Cardiac ventricle fibroblast (primary cell): ENCODE measurements around a stretch of chr18.

DNA sequence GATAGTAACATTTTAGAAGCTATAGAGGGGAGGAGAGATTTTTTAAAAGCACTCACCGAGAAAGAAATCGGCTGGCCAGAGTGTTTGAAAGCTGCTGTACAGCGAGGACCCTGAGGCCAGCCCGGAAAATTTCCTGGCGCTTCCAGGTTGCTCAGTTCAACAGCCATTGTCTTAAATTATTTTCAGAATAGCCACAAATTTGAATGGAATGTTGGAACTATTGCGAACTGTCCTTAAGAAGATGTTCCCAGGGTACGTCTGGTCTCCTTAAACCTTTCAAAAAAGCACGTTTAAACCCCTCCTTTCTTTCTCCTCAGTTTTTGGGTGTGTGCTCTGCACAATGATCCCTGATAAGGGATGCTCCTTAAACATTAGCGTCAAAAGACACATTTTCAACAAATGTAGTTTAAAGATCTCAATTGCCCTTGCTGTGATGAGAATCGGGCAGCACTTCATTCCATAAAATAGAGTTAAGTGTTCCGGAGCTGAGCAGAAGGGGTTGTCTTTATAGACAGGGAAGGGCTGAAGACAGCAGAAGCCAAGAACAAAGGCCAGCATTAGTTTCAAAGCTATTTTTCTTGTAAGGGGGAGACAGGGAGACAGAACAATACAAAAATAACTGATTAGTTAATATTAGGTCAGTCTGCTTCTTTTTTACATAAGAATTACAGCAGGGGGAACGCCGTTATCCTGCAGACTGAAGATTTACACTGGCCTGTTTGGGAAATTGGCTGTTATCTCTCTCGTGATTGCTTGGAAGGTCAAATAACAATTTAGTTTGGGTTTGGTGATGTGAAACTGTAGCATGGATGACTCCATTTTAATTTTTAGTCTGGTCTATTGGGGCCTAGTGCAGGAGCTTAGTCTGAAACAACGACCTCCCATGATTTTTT, 14.6 kb upstream of the LPIN2 start:
- RAMPAGE, long total RNA = no peak

DNA sequence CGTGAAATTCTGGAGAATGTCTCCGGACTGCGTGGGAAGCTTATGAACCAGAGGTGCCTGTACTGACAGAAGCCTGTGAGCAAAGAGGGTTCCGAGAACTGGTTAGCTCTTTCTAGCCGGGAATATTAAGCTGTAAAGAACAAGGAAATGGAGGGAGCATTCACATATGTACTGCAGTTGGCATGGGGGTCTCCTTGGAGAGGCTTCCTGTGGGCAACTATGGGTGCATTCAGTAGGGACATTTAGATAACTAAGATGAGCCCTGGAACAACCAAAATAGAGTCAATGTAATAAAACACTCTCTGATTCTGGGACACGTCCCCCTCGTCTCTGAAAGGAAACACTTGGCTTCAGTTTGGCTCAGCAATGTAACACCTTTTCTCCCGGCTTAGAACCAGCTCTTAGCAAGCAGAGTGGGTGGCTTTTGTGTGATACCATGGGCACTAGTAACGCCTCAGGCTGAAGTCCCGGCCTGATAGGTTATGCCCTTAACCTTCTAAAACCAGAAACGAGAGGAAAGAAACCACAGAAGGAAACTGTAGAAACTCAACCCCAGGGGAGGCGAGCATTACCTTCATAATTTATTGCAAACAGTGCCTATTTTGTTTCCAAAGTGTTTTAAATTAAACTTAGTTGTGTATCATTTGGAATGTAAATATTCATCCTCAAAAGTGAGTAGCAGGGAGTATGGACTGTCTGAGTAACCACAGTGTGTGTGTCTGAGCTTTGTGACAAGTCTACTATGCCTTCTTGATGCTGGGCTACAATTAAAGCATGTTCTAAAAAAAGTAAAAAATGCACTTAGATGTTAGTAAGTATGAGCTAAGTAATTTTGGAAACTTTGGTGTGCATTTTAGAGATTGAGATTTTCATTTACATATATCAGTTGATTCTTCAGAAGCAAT, 48.9 kb upstream of the LPIN2 start:
- RAMPAGE, long total RNA = no peak

GRCh38 chr18:3089417-3090065, 76.6 kb upstream of the LPIN2 start:
- RAMPAGE, long total RNA = no peak

DNA sequence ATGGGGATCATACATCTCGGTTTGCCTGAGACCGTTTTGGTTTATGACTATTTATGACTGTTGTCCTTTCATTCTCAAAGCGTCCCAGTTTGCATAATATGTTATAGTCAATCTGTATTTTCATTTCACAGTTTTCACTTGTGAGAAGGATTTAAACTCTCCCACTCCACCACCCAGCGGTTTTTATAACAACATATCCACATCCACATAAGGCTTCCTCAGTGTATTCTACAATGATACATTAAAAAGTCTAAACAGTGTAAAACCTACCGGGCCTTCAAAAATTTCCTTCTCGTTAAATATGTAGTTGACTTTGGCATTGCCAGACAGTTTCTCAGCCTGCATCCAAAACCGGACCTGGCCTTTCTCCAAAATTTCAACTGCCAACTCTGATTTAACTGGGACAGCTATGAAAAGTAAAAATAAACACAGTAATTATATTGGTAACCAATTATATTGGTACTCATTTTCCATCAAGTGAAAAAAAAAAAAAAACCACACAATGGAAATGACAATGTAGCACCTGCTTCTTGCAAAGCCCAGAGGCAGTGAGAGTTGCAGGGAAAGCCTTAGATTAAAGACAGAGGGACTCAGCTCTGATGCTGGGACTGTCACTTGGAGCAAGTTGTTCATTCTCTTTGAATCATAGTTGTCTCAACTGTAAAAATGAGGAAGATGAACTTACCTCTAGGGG, 81.1 kb upstream of the LPIN2 start:
- RAMPAGE, long total RNA = no peak

DNA sequence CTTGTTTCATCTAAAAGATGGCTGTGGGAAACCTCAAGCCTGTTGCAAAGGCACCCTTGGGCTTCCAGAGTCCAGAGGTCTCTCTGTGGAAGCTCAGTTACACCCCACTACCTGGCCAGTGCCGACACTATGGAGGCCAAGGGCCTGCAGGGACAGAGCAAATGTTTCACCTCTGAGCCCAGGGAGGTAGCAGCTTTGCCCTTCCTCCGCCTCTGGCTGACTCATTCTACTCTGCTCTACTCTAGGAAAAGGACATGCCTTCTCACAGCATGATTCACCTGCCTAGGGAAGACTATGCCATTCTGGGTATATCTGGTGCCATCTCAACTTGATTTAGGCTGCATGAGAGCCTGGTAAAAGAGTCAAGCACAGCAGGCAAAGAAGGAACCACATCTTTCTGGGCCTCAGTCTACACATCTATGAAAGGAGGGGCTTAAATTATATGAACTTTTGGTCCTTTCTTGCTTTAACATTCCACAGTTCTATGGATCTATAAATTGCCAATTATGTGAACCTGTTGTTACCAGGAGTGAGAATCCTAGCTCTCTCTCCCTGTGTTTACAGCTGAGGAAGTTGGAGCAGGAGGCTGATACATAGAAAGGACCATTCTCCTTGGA, 12.1 kb downstream of the MYOM1 start:
- RAMPAGE, long total RNA = no peak

DNA sequence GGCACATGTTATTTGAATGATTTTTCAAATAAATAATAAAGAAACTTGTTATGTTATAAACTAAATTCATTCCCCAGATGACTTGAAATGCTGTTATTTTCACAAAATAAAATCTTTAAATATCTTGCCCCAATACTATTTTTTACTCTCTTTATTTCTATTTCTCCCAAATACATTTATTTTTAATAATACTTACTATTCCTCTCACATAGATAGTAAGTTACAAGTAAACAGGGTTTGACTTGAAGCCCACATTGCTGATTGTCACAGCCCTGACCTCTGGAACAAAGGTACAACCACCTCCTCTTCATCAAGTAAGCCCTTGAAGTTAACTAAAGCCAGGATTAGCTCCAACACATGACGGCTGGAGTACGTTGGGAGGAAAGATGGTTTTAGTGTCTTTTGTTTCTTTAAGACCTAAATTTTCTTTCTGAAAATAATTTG, 1.0 kb downstream of the MYOM1 start:
- RAMPAGE, long total RNA = no peak

- RAMPAGE, long total RNA = no peak
These were observed 7.3 kb downstream of the MYL12B start for GRCh38 chr18:3269080-3269692.

DNA sequence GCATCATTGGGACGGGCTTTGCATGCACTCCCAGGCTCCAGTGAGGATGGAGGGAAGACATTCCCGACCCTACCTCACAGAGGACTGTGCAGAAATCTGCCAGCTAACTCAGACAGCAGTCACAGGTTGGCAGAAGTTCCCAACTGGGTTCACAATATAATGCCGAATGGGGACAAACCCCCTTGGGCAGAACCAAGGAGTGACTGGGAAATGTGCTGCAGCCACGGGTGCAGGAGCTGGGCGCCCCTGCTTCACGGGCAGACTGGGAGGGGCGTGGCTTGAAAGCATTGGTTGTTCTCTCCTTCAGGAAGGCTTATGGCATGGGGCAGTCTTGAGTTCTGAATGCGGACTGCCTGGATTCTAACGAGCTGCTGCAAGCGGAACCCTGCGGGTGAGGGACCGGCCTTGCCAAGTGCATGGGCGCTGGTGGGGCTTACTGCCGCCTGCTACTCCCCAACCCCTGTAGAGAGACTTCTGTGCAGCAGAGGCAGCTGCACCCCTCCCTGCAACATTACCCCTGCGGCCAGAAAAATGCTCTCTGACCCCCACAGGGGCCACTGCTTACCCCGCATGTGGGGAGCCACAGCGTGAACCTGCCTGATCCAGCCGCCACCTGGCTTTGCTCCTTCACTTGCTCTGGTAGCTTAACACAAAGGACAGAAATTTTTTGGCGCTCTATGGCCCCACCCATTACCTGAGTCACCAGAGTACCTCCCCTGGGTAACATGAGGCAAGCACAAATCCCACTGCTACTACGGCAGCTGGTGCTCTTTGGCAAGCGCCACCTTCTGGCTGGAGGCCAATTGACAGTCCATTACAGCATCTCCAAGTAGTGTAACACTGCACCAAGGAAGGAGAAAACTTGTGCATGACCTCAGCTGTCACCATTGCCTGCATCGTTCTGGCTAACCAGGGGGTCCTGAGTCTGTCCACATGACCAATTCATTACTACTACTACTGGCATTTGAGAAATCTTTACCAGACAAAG, 35.2 kb downstream of the MYL12B start:
- RAMPAGE, long total RNA = no peak

- RAMPAGE, long total RNA = no peak
These were observed 65.3 kb upstream of the TGIF1 start for GRCh38 chr18:3384544-3385251.

DNA sequence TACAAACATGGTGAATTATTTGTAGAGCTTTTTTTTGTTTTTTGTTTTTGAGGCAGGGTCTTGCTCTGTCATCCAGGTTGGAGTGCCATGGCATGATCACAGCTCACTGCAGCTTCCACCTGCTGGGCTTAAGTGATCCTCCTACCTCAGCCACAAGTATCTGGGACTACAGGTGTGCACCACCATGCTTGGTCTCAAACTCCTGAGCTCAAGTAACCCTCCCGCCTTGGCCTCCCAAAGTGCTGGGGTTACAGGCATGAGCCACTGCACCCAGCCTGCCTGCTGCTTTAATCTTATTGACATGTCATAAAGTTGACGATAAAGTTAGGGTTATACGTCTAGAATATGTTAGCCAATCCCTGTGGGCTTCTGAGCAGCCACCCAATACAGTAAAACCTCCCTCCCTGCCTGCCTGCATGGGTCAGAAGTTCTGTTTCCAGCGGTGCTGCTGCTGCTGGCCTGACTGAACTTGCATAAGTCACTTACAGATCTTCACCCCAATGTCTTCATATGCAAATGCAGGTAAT, 30.0 kb downstream of the TGIF1 start:
- RAMPAGE, long total RNA = no peak

DNA sequence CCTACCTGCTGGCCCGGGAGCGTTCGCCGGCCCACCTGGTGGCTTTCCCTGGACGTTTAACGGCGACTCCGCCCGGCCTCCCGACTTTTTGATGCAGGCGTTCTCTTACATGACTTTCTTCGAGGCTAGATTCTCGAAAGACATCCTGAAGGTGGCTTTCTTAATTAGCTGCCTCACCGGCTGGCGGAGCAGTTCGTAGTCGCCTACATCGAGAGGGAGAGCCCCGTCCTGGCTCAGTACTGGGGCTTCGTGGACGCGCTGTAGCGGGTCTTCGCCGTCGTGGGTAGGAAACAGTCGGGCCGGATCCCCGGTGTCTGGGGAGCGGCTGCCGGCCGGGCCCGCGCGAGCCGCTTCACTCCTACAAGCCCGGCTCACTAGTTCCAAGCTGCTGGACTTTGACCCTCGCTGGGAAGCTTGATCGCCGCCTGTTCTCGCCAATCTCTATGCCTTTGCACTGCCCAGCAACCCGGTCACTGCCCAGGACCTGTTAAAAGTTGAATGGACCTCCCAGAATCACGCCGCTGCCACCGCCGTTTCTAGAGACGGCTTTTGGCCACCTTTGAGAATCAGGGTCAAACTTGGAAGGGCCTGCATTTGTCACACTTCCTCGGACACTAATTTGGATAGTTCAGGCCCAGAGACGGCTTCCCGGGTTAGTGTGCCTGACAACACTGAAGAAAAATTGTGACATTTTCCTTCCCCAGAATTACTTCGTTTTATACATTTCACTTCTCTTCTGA, 41.4 kb upstream of the AKAIN1 start:
- RAMPAGE, long total RNA = no peak

- RAMPAGE, long total RNA = no peak
These were observed 1.4 kb upstream of the ZBTB14 start for GRCh38 chr18:5296830-5297327.

- RAMPAGE, long total RNA = no peak
These were observed 111.1 kb upstream of the ZBTB14 start for GRCh38 chr18:5406498-5407145.

- RAMPAGE, long total RNA = no peak
These were observed 115.0 kb upstream of the ZBTB14 start for GRCh38 chr18:5410435-5411112.

DNA sequence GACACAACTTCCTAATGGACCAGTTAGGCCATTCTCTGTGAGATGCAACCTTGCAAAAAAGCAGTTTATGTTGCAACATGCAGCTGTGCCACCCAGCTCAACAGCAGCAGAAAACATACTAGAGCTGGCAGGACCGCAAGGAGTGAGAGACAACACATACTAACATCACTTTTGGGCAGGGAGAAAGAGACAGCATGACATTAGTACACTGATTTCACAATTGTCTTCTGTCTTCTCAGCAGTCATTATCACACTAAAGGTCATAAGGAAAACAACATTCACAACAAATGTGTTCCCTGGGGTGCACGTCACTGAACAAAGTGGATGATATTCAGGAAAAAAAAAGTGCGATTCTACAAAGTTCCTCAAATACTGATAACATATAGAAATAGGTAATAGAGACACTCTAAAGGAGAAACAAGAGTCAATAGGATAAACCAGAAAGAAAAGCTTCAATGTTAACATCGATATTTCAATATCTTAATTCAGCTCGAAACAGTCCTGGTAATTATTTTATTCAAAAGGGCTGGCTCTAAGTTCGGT, 122.8 kb downstream of the EPB41L3 start:
- RAMPAGE, long total RNA = no peak

GRCh38 chr18:5466230-5466803, 77.5 kb downstream of the EPB41L3 start:
- RAMPAGE, long total RNA = no peak

GRCh38 chr18:5527567-5528119, 16.2 kb downstream of the EPB41L3 start:
- RAMPAGE, long total RNA = no peak

GRCh38 chr18:5967019-5967631, 71.8 kb upstream of the TMEM200C start:
- RAMPAGE, long total RNA = no peak

GRCh38 chr18:6145970-6146752, 250.8 kb upstream of the TMEM200C start:
- RAMPAGE, long total RNA = no peak

GRCh38 chr18:6834263-6834870, 104.9 kb downstream of the ARHGAP28 start:
- RAMPAGE, long total RNA = no peak